ENCODE measurements around a stretch of chr13.

DNA sequence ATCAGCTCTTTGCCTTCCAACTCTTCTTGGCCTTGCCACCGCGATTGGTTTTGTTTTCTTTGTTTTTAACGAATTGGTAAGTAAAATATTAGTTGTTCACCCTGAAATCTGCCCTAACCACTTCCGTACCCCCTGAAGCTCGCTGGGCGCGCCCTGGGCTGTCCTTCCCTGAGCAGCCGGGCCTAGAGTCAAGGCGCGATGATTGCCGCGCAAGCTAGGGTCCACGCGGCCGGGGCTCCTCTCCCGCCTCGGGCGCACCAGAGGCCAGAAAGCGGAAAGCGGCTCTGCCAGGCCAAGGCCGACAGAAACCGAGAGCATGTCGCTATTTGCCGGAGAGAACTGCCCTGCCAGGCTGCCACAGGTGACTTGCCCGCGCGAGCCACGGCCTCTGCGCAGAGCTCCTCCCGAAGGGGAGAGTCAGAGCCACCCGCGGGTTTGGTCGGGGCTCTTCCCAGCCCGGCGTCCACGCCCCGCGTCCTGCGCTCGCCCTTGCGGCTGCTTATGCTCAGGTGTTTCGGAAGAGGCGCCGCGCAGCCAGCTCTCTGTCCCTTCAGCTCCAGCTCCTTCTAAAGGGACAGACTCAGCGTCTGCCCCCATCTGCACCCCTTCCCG is 6.6 kb upstream of the CDX2 start:
- PRO-cap, 2 experiments: no peak in any of the 2 experiments

DNA sequence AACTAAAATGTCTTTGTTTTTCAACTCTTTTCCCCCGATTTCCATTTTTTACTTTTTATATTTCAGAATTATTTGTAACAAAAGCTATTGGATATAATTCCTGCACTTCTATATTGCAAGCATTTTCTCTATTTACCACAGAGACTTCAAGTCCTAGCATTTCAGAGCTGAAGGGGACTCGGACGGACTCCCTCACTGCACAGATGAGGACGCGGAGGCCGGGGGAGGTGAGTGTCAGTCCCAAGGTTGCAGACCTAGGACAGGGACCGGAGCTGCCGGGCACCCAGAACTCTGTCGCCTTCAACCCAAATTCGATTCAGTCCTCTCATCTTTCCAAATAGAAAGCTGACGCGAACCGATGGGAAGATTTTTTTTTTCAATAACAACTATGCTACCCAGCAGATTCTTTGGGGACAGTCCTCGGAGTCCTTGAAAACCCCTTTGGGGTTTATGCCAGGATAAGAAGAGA is 984 bp downstream of the FLT3 start:
- PRO-cap, 2 experiments: no peak in any of the 2 experiments

GRCh38 chr13:28267137-28267480 is 128.8 kb downstream of the PAN3 start:
- PRO-cap, 2 experiments: no peak in any of the 2 experiments

DNA sequence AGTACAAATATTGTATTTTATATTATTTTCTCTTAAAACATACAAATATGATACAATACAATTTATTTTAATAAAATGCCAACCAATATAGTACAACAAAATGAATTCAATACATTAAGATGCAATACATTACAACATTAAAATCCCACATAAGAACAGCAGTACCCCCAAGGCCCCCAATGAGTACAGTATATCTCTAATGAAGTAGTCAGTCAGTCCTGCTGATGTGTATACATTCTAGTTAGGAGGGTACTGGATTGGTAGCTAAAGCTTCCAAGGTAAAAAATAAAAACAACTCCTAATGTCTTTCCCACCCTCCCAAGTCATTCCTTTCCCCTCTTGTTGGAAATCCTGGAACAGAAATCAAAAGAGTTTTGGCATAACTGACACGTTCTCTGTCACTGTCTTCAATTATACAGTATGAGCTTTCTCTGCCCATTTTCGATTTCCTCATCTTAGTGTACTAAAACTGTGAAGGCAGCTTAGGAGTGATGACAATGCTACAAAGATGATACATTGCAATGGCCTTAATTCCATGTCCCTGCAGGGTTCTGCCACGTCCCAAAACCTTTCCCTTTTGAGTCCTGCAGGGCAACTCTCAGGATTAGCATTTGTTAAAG is 109.1 kb downstream of the FLT1 start:
- PRO-cap, 2 experiments: no peak in any of the 2 experiments

- PRO-cap, 2 experiments: no peak in any of the 2 experiments
These were observed 98.0 kb downstream of the FLT1 start for GRCh38 chr13:28396885-28397456.

GRCh38 chr13:28530838-28531828 is 36.2 kb upstream of the FLT1 start:
- PRO-cap, 2 experiments: peak in 1 of 2 experiments; most common plus-strand start chr13:28531485 (in 1); most common minus-strand start chr13:28531436 (in 1)

DNA sequence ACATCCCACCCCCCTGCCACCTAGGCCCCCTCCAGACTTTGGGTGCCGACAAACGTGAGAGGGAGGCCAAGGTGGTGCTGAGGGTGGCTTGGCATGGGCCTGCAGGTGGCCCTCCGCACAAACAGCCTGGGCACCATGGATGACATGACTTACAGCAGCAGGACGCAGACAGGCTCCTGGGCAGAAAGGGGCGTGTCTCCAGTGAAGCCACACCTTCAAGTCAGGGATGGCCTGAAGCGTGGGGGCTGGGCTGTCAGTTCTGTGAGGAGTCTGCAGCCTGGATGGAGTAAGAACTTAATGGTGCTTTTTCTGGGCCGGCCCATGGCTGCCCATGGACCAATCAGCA is 25.3 kb downstream of the POMP start:
- PRO-cap, 2 experiments: no peak in any of the 2 experiments

- PRO-cap, 2 experiments: no peak in any of the 2 experiments
These were observed 167.0 kb downstream of the SLC7A1 start for GRCh38 chr13:29428152-29429290.

DNA sequence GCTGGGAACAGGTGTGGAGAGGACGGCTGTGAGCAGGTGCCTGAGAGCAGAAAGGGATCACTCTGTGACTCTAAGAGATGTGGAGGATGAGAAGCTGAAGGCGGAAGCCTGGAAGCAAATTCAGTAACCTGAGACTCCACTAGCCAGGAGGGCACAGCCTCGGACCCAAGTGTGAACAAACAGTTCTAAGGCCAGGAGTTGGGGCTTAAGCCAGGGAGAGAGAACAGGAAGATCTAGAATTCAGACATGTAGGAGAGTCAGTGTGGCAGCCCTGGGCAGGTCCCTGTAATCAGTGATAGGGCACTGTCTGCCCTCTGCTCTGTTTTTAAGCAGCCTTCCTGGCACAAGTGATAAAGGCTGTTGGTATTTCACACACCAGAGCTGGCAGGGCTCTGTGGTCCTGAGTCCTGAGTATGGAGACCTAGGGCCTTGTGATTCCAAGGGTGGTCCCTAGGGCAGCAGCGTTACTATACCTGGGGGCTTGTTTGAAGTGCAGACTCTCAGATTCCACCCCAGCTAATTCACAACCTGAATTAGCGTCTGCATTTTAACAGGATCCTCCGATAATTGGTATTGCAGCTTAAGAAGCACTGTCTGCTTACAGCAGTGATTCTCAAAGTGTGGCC is 131.2 kb downstream of the SLC7A1 start:
- PRO-cap, 2 experiments: no peak in any of the 2 experiments

DNA sequence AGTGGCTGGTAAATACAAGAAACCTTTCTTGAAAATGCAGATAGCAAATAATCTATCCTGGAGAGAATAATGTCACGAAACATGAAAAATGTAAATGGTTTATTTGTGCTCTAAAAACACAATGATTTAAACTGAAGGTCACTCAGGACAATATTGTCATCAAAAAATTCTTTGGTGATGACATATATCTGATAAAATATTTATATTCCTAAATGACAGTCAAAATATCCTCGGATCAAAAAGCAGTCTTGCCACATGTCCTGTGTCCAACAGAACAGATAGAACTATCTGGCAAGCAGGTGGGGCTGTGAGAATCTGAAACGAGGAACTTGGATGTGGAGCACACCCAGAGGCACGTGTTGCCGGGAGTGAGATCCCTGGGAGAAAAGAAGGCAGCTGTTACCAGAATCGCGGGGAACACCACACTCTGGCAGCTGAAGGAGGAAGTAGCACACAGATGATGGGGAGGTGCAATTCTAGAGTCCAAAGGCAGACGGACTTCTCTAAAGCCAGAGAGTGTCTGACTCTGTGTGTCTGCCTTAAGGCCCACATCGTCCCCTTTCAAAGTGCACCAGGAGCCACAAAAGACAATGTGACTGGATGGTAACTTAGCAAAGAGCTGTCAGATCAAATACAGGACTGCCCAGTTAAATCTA is 22.4 kb downstream of the SLC7A1 start:
- PRO-cap, 2 experiments: no peak in any of the 2 experiments

DNA sequence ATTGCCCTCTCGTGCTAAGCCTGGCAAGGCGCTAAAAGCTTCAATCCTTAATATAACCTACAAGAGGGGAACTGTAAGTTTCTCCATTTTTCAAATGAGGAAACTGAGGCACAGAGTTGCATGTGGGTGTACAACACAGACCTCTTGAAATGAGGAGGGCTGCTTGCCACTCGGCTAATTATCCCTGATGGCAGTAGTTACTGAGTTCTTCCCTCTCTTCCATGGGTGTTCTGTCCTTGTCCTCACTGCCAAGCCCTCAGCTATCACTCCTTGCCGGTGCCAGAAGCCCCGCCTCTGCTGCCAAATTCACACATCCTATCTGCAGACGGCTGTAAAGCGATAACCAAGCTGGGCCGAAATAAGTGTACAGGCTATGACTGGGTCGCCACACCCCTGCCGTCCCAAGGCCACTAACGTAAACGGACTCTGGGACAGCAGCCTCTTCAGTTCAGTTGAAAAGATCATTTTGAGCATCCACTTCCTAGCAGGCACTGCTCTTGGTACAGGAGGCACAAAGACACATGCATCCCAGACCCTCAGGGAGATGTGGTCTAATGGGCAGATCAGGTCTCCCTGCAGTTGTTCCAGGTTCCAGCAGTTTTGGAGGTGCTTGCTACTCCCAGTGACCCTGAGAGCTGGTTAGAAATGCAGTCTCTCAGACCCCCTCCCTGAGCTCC is 13.3 kb downstream of the SLC7A1 start:
- PRO-cap, 2 experiments: no peak in any of the 2 experiments

DNA sequence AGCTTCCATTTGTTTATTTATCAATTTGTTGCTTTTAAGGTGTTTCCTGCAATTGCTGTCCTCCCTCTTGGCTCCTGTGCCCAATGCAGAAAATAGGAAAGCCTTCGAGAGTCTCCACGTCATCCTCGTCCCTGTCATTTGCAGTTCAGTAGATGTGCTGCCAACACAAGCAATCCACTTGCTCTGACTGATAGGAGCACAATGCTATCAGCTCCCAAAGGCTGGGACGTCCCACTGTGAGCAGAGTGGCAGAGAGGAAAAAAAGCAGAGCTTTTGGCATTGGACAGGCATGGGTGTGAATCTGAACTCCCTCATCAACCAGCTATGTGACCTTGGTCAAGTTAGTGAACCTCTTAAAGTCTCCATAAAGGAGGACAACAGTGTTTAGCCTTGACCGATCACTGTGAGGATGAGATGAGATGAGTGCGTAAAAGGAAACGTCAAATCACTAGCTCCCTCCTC is 10.7 kb upstream of the SLC7A1 start:
- PRO-cap, 2 experiments: no peak in any of the 2 experiments

GRCh38 chr13:29758491-29759259 is 91.7 kb downstream of the UBL3 start:
- PRO-cap, 2 experiments: no peak in any of the 2 experiments

DNA sequence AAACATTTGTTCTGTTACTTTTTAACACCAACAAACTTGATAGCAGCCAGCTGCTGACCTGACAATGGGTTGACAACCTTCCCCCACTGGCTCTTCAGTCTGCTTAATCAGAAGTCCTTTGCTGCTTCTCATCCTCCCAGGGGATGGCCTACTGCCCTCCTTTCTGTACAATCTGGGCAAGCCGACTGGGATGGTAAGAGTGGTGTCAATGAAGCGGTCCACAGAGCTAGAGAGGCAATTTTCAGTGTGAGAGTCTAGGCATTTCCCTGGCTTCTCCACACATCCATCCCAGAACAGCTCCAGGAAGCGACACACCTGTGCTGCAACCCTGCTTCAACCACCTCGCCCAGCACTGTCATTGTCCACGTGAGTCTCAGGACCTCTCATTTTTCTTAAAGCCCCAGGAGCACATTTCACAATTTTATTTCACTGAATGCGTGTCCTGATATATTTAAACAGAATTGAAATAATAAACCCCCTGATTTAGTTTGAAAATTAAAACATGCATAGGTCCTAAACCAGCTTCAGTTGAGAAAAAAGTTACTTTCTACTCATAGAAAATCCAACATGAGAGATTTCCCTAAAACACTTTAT is 15.5 kb upstream of the UBL3 start:
- PRO-cap, 2 experiments: no peak in any of the 2 experiments

DNA sequence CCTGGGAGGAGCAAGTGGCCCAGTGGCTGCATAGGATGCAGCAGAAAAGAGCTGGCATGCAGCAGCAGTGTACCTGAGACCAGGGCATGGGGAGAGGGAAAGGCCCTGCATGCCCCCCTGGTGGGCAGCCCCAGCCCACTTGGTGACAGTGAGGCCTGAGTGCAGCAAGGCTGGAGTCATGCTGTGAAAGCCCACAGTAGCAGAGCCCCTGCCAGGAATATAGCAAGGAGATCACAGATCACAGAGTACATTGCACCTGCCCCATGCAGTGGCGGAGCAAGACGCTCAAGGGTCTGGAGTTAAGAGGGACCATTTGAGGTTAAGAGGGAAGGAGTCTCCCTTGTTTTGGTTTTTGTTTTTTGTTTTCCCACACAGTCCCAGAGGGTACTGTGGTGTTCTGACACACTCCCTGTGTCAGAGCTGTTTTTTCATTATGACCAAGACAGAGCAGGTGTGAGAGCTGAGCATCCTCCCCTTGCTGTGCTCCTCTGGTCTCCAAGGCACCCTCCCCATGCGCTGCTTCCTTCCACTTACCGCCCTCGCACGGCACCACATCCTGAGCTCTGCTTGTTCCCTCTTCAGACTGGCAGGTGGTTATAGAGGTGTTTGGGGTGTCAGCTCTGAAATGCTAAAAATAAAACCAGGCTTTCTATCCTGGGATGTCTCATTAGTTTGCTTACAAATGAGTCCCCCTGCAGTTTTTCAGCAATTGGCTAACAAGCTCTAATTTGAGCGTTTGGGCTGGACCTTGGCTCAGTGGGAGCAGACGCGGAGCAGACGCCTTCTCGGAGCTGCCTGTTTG is 85.1 kb upstream of the UBL3 start:
- PRO-cap, 2 experiments: no peak in any of the 2 experiments

- PRO-cap, 2 experiments: peak in 2 of 2 experiments; most common plus-strand start chr13:30132855 (in 2)
These were observed 174.8 kb downstream of the KATNAL1 start for GRCh38 chr13:30132504-30132912.

DNA sequence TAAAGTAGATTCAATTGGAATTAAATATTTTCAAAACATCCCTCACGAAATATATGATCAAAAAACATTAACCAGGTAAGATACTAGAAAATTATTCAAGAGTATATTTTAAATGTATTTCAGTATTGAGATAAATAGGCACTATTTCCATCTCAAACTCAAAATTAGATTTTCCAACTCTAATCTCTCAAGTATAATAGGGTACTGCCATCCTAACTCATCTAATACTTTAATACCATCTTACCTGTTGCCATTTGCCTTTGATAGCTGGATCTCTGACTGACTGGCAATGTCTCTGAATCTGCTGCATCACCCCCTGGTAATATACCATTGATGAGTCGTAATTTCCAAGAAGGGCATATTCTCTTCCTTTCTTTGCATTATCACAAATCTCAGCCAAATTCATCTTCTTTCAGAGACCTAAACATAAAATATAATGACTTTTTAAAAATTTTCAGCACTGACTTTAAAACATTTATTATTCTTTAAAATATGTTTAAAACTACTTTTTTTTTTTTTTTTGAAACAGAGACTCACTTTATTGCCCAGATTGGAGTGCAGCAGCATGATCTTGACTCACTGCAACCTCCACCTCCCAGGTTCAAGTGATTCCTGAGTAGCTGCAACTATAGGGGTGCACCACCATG is 23.9 kb downstream of the KATNAL1 start:
- PRO-cap, 2 experiments: no peak in any of the 2 experiments

DNA sequence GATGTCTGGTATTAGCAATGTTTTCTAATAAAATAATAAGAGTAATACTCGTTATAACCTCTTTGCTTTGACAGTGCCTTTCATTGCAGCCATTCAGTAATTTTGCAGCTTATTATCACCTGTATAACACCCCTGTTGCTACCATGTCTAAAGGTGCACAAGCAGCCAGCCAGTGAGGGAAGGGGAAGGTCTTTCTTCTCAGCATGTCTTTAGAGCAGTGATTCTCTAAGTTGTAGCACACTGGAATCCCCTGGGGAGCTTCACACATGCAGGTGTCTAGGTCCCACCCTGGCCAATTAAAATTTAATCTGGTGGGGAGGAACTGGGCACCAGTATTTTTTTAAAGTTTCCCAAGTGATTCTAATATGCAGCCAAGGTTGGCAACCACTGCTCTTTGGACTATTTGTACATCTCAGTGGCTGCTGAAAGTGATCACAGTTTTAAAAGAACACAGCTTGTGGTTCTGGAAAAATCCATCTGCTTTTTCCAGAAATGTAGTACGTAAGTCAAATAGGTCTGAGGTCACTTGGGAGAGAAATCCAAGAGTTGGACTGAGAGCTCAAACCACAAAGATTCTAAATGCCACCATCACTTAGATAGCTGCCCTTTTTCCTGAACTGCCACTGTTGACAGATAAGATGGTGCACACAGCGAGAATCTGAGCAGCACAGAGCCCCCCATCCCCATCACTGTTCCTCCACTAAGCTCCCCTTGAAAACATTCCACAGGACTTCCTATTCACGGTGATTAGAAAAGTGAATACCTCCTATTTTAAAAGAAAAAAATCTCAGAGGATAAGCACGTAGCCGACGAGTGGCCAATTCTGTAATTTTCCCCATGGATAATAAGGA is 10.7 kb upstream of the KATNAL1 start:
- PRO-cap, 2 experiments: no peak in any of the 2 experiments

GRCh38 chr13:30362585-30363216 is 55.4 kb upstream of the KATNAL1 start:
- PRO-cap, 2 experiments: no peak in any of the 2 experiments

- PRO-cap, 2 experiments: no peak in any of the 2 experiments
These were observed 12.3 kb upstream of the UBE2L5 start for GRCh38 chr13:30410004-30410476.